Aortic smooth muscle cell (primary cell): ENCODE measurements around the genes DIAPH1 and HDAC3.

DNA sequence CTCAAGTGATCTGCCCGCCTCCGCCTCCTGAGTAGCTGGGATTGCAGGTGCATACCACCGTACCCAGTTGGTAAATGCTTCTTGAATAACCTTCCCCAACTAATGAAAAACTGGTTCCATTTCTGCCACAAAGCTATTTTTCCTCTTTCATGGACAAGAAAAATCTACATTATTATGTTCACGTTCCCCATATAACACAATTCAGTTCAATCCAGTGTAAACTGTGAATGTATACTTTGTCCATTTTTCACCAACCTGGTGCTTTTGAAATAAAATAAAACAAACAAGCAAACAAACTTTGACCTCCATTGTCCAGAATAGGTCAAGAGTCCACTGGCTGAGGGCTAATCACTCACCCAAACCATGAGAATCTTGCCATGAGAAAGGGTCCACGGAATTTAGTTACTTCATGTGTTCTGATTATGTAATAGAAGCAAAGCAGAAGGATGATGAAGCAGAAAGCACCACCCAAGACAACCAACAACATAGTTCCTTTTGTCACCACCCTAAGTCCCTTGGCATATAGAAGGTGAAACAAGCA lies 28.7 kb downstream of the DIAPH1 start:
- RRBS, result no CpG with 5 or more reads among the region's 5 CpGs

- RRBS, result under 1% methylated on average over 23 of the region's 63 CpGs
Measured at GRCh38 chr5:141618856-141619542, at the start of gene DIAPH1. DIAPH1 (minus strand) TSS chr5:141619000.

DNA sequence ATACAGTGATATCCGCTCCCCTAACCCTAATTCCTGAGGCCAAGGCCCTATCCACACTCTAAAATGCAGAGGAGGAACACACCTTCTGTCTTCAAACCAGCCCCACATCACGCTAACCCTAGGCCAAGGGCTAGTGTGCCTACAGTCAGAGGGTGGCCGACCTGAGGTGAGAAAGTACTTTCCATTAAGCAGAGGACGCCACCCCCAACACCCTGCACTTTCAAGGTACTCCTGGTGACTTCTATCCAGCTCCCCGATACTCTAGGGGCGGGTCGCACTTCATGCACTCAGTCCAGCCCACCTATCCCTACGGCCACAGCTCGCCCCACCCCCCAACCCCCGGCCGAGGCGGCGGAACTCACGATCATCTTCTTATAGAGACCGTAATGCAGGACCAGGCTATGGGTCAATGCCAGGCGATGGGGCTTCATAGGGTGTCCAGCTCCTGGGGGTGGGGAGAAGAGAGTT lies 429 bp downstream of the HDAC3 start:
- RRBS, result no CpG with 5 or more reads among the region's 16 CpGs

GRCh38 chr5:141636690-141637118 lies at the start of gene HDAC3:
HDAC3 (minus strand) TSS chr5:141636849.
- RRBS, result under 1% methylated on average over 28 of the region's 40 CpGs

GRCh38 chr5:141758411-141758984 lies 76.5 kb upstream of the ARAP3 start:
- RRBS, result 0% methylated on average over 5 of the region's 21 CpGs

DNA sequence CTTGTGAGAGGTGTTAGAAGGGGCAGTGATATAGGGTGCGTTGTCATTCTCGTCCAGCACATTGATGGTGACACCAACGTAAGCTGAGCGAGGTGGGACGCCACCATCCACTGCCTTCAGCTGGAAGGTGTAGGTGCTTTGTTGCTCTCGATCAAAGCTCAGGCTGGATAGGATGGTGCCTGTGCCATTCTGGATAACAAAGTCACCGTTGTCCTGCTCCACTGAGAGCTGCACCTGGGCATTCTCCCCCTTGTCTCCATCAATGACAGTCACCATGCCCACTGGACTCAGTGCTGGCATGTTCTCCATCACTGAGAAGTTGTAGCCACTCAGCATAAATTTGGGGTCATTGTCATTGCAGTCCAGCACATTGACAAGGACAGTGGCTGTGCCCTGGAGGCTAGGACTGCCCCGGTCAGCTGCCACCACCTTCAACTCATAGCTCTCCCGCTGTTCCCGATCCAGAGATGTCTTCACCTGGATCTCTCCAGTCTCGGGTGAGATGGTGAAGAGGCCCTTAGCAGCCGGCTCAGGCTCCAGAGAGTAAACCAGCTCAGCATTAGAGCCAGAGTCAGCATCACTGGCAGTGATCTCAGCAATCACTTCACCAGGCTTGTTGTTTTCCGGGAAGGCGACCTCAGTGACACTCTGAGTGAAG lies 13.9 kb downstream of the PCDH1 start:
- RRBS, result 25% methylated on average over 4 of the region's 14 CpGs

DNA sequence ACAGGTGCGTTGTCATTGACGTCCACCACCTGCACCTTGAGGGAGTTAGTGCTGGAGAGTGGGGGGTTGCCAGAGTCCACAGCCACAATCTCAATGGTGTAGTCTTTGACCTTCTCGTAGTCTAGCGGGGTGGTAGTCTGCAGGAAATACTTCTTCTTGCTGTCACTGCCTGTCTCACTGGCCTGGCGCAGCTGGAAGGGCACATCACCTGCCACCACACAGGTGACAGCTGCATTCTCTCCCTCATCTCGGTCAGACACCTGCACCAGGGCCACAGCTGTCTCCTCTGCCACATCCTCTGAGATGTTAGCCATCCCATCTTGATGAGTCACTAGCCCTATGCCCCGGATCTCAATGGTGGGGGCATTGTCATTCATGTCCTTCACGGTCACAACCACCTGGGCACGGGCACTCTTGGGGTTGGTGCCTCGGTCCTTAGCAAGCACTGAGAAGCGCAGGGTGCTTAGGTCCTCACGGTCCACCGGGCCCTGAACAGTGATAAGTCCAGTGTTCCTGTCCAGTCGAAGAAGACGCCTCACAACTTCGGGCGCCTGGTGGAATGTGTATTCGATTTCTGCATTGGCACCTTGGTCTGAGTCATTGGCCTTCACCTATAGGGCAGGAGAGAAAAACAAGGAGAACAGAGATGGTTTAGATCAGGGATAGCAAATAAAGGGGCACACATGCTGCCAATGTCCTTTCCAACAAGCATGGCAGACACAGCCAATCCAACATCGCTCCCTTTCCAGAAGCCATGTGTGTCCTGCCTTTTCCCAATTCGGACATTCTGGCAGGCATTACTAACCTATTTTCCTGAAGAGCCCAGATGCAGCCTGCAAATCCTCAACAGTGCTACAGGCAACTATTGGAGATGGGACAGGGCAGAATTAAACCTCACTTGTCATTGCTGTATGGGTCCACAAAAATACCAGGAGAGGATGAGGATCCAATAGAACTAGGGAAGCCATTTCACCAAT lies 13.1 kb downstream of the PCDH1 start:
- RRBS, result no CpG with 5 or more reads among the region's 20 CpGs

GRCh38 chr5:141880803-141881882 lies 2.9 kb upstream of the PCDH1 start:
- RRBS, result no CpG with 5 or more reads among the region's 9 CpGs

DNA sequence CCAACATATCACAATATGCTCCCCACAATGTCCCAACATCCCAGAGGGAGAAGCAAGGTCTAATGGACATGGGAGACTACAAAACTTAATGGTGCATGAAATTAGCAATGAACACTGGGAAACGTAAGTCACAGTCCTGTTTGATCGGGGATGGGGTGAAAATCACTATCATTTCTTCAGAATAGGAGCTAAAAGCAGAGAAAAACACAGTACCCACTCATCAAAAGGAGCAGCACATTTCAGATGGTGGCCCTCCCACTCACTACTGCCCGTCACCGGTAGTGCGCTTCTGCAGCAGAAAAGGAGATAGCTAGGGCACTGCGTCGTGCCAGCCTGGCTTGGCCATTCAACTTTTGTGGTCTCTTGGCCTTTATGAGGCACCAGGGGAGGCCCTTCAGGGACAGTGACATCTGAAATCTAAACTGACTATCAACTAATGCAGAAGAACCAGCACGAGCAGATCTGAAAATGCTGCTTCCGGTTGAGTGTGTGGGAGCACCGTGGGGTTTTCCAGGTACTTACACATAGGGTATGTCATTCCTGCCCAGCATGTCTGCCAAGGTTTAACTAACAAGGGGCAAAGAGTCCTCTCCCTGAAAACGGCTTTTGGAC lies 20.4 kb upstream of the NDFIP1 start:
- RRBS, result no CpG with 5 or more reads among the region's 11 CpGs

- RRBS, result no CpG with 5 or more reads among the region's 4 CpGs
Measured at GRCh38 chr5:142132557-142133324, 24.2 kb downstream of the NDFIP1 start.

DNA sequence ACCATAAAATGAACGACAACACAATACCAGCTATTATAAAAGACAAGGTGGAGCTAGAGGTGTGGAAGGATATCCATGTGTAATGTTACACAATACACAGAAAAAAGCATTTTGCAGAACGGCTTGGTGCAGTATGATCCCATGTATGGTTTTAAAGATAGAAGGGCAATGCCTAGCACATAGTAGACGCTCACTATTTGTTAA lies 23.2 kb downstream of the SPRY4 start:
- RRBS, result no CpG with 5 or more reads among the region's 3 CpGs

GRCh38 chr5:142315826-142316268 lies 9.0 kb downstream of the SPRY4 start:
- RRBS, result no CpG with 5 or more reads among the region's 3 CpGs

GRCh38 chr5:142445965-142446591 lies 121.3 kb upstream of the SPRY4 start:
- RRBS, result no CpG with 5 or more reads among the region's 4 CpGs

GRCh38 chr5:142540973-142541536 lies 144.8 kb downstream of the FGF1 start:
- RRBS, result no CpG with 5 or more reads among the region's 7 CpGs

GRCh38 chr5:142716923-142717506 lies 31.1 kb upstream of the FGF1 start:
- RRBS, result no CpG with 5 or more reads among the region's 7 CpGs

- RRBS, result no CpG with 5 or more reads among the region's 11 CpGs
Measured at GRCh38 chr5:142777310-142778131, 7.3 kb downstream of the ARHGAP26 start.

DNA sequence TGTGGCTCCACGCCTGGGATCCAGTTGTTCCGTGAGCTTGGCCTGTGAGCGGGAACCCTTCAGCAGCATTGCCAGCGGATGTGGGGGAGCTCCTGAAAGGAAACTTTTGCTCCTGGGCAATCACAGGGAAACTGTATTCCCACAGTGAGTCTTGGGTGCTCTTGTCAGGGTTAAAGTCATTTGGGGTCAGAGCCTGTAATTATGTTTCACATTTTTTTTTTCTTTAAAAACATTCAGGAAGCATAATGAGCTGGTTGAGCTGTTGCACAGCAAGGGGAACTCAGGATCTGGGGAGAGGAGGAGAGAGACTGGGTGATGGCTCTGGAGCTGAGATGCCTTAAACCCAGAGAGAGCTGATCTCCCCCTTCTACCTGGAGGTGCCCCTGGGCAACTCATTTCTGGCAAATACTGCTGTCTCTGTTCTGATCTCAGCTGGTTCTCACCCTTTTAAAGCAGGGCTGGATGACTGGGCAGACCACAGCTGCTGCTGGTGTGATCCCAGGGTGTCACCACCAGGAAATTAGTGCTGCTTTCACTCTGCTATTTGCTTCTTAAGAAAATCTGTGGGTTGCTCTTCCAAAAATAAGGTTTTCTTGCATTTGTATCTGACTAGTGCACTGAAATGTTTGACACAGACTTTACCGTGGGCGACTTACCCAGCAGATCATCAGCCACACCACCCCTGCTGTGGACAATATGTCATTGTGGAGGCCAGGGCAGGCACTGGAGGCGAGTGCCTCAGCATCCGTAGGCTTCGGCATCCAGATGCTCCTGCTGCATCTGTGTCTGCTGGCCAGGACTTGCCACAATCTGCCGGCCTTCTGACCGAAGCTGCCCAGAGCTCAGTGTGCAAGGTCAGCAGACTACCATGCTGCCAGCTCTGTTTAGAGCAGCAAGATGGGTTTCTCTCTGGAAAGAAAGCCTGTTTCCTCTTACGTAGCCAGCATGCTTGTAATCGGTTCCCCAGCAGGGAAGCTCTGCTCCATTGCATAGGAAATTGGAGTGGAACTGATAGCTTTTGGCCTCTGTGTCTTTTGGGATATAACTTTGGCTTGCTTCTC lies 13.4 kb downstream of the ARHGAP26 start:
- RRBS, result no CpG with 5 or more reads among the region's 13 CpGs

- RRBS, result no CpG with 5 or more reads among the region's 6 CpGs
Measured at GRCh38 chr5:142798105-142799106, 28.2 kb downstream of the ARHGAP26 start.

GRCh38 chr5:142813794-142814723 lies 43.9 kb downstream of the ARHGAP26 start:
- RRBS, result no CpG with 5 or more reads among the region's 6 CpGs